H1 (cell line): ENCODE measurements around a stretch of chr2.

DNA sequence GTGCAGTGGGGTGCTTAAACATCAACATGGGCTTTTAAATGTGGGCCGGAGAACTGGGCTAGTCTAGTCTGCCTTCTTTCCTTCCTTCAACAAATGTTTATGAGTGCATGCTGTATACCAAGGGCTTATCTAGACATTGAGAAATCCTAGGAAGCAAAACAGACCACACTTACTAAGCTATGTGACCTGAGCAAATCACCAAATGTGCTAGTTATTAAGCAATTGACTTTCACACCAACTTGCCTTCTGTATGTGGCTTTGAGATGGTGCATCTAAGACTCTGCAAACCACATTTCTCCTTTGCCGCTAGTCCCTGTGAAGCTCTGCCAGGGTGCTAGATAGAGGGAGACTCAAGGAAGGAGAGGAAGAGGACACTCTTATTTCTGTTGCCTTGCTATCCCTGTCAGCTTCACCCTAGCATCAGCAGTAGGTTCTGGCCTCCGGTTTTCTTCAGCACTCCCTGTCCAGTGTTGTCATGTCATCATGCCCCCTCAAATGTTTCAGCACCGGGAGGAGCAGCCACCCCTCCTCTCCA lies 201.2 kb upstream of the FOXN2 start:
- RRBS: 83% methylated on average over 1 of the region's 4 CpGs
CAGE:
- cytosol, long polyA plus RNA: no peak
- long polyA plus RNA: no peak
- nucleus, long polyA plus RNA: no peak

DNA sequence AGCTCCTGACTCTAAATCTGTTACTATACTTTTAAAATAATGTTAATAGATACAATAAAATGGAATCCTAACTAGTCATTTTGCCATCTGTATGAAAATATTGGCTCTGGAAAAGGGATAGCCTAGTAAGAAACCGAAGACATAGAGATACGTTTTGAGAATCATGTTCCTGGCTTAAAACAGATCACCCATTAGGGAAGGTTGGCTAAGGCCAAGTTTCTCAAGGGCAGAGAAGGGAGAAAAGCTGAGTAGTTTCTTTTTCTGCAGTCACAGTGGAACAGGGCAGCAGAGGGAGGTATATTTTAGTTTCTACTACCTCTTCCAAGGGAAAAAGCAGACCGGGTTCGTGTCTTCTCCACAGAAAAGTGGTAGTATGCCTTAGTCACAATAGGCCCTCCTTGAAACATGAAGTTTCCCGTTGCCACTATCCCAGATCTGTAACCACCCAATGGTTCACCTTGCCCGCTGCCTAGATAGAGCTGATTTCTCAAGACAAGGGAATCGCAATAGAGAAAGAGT lies 100.4 kb upstream of the FOXN2 start:
- RRBS: no CpG with 5 or more reads among the region's 7 CpGs
CAGE:
- cytosol, long polyA plus RNA: no peak
- long polyA plus RNA: no peak
- nucleus, long polyA plus RNA: no peak

- RRBS: no CpG with 5 or more reads among the region's 3 CpGs
CAGE:
- cytosol, long polyA plus RNA: no peak
- long polyA plus RNA: no peak
- nucleus, long polyA plus RNA: no peak
Measured at GRCh38 chr2:48346032-48346634, 31.7 kb downstream of the FOXN2 start.

DNA sequence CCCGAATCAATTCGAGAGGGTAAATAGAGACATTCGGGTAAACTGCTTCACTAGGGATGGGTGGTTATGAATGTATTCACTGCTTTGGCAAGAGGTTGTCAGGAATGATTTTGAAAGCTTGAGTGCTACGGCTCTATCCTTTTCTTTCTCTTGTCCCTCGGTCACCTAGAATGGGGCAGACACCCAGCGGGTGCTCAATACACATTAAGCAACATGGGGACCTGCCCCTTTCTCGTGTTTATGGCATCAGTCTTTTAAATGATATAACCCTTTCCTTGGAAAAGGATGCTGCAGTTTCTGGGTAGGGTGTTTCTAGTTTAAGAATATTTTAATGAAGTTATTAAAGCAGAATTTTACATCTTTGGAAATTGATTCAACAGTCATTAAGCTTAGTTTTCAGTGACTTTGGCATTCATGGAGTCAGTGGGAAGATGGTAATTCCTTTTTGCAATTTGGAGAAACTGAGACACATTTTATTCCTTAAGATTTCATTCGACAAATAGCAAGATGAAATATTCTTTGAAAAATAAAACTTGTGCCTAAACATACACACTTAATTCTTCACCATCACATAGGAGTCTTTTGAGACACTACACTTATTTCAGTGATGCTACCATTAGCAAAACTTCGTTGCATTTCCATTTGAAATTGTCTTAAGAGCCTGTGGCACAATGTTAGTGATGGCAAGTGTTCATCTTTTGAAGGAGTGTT lies 1.0 kb downstream of the PPP1R21 start:
- RRBS: no CpG with 5 or more reads among the region's 9 CpGs
CAGE:
- cytosol, long polyA plus RNA: no peak
- long polyA plus RNA: no peak
- nucleus, long polyA plus RNA: no peak

DNA sequence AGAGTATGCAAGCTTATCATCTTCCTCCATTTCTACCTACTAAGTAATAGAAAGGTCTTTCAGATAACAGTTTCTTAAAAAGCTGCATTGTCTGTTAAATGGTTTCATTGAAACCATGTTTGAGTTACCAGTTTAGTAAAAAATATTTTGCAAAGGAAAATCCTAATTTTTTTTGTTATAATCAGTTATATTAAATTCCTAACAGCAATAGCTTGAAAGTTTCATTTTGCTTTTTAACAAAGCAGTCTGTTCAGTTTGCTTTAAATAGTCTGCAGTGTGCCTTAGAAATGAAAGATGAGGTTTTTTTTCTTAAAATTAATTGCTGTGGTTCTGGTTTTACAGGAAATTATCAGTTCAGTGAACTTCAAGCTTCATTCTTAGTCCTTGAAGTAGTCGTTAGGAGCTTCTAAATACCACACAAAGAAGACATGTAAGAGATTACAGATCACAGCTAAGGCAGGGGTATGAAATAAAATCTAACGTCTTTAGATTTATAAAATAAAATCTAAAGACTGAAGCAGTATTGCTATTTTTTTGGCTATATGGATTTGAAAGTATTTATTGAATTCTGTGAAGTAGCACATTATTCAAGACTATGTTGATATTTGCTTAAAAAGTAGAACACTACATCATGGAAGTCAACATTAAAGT lies 7.7 kb downstream of the PPP1R21 start:
- RRBS: no CpG with 5 or more reads among the region's 2 CpGs
CAGE:
- cytosol, long polyA plus RNA: no peak
- long polyA plus RNA: no peak
- nucleus, long polyA plus RNA: no peak

DNA sequence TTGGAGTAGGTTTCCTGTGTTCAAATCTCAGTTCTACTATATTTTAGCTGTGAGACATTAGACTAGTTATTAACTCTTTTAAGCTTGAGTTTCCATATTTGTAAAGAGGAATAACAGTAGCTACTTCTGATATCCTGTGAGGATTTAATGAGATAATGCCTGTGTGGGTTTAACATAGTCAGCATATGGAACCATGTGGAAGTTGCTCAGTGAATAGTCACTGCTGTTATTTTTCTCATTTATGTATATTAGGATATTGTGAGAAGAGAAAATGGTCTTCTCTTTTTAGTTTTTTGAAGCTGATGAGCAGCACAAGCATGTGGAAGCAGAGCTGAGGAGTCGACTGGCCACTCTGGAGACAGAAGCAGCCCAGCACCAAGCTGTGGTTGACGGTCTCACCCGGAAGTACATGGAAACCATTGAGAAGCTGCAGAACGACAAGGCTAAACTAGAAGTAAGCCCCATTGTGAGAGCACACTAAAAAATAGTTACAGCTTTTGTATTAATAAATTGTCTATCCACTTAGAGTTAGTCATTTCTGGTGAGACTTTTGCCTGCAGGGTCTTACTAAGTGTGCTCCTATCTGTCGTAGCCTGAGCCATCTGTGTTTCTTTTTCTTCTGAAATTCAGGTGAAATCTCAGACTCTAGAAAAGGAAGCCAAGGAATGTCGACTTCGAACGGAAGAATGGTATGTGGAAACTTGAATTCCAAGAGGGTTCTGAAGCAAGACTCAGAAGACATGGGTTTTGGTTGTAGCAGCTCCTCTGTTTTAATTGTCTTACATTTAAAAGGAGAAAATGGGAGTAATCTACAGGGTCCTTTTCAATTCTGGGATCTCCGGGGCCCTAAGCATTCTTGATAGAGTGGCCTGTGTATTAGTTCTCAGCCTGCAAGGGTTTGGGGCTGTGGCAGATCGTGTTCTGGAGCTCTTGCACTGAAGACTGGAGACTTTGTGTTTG lies 19.2 kb downstream of the PPP1R21 start:
- RRBS: no CpG with 5 or more reads among the region's 10 CpGs
CAGE:
- cytosol, long polyA plus RNA: no peak
- long polyA plus RNA: no peak
- nucleus, long polyA plus RNA: no peak

DNA sequence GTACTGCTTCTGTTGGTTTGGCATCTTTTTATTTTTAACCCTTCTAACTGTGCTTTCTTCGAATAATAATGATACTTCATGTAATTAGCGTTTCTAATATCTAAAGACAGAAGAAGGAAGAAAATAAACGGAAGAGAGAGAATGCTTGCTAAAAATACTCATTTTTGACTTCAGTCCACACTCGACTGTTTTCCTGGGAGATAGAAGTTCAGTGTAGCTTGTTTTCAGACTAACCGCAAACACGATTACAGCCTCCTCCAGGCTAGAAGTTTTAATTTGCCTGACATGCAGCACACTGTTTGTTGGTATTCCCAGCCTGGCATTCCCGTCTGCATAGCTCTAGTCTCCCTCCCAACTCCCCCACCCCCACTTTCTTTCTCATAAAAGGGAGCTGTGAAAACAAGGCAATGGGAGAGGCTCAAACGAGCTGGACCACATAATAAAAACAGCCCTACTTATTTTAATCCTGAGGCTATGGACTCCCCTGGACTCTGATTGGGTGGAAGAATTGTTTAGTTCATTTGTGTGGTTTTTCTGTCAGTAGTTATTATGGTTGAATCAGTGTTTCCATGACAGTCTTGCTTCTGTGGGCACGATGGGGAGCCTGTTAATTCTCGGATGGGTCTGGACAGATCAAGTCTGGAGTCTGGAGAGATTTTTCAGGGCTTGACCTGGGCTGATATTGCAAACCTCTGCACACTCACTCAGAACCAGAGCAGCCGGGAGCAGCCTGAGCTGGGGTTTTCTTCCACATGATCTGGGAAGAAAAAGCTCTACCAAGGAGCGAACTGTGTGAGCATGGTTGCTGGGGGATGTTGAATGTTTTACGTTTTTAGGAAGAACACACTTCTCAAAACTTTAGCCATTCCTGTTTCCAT lies 1.2 kb downstream of the STON1 start:
- RRBS: no CpG with 5 or more reads among the region's 13 CpGs
CAGE:
- cytosol, long polyA plus RNA: no peak
- long polyA plus RNA: no peak
- nucleus, long polyA plus RNA: no peak

- RRBS: no CpG with 5 or more reads among the region's 6 CpGs
CAGE:
- cytosol, long polyA plus RNA: no peak
- long polyA plus RNA: no peak
- nucleus, long polyA plus RNA: no peak
Measured at GRCh38 chr2:49578841-49579308, 424.6 kb upstream of the FSHR start.

DNA sequence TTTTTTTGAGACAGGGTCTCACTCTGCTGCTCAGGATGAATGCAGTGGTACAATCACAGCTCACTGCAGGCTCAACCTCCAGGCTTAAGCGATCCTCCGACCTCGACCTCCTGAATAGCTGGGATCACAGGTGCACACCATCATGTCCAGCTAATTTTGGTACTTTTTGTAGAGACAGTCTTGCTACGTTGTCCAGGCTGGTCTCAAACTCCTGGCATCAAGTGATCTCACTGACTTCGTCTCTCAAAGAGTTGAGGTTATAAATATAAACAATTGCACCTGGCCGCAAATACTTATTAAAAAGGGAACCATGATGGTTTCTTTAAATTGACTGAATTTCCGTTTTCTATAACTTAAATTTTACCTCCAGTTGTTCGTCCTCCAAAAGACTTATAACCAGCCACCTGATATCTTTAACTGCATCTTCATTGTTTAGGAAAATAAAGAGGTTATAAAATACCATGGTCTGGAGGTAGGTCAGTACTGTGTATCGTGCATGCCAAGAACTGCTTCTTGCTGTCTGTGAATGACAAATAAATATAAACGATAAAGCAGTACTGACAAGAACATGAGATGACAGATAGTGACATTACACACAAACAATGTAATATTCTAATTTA lies 14.3 kb upstream of the GPR75 start:
- RRBS: no CpG with 5 or more reads among the region's 10 CpGs
CAGE:
- cytosol, long polyA plus RNA: no peak
- long polyA plus RNA: no peak
- nucleus, long polyA plus RNA: no peak

- RRBS: 3% methylated on average over 2 of the region's 3 CpGs
CAGE:
- cytosol, long polyA plus RNA: no peak
- long polyA plus RNA: no peak
- nucleus, long polyA plus RNA: no peak
Measured at GRCh38 chr2:53971340-53971424, 269 bp downstream of the ACYP2 start.

GRCh38 chr2:53982986-53983582 lies 12.2 kb downstream of the ACYP2 start:
- RRBS: no CpG with 5 or more reads among the region's 5 CpGs
CAGE:
- cytosol, long polyA plus RNA: no peak
- long polyA plus RNA: no peak
- nucleus, long polyA plus RNA: no peak

GRCh38 chr2:54122802-54123683 lies 133.0 kb downstream of the TSPYL6 start:
- RRBS: no CpG with 5 or more reads among the region's 6 CpGs
CAGE:
- cytosol, long polyA plus RNA: no peak
- long polyA plus RNA: no peak
- nucleus, long polyA plus RNA: no peak

DNA sequence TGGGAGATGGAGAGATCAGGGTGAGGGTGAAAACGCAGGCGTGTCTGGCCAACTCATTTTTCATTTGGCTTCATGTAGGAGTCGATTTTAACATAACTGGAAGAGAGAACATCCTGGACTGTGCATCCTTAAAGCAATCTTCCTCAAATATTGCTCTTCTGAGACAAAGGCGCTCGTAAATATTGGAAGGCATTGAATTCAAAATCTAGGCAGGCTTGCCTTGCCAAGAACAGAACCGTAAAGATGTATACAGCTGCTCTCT lies 34.6 kb upstream of the TSPYL6 start:
- RRBS: no CpG with 5 or more reads among the region's 6 CpGs
CAGE:
- cytosol, long polyA plus RNA: no peak
- long polyA plus RNA: no peak
- nucleus, long polyA plus RNA: no peak

GRCh38 chr2:54394302-54394711 lies 61.8 kb upstream of the SPTBN1 start:
- RRBS: no CpG with 5 or more reads among the region's 6 CpGs
CAGE:
- cytosol, long polyA plus RNA: no peak
- long polyA plus RNA: no peak
- nucleus, long polyA plus RNA: no peak

DNA sequence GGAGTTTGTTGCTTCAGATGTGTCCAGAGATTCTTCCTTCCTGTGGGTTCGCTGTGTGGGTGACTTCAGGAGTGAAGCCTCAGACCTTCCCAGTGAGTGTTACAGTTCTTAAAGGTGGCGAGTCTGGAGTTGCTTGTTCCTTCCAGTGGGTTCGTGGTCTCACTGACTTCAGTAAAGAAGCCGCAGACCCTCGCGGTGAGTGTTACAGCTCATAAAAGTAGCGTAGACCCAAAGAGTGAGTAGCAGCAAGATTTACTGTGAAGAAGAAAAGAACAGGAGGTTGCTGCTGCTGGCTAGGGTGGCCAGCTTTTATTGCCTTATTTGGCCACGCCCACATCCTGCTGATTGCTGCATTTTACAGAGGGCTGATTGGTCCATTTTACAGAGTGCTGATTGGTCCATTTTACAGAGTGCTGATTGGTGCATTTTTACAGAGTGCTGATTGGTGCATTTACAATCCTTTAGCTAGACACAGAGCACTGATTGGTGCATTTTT lies 34.0 kb upstream of the SPTBN1 start:
- RRBS: no CpG with 5 or more reads among the region's 8 CpGs
CAGE:
- cytosol, long polyA plus RNA: no peak
- long polyA plus RNA: no peak
- nucleus, long polyA plus RNA: no peak

DNA sequence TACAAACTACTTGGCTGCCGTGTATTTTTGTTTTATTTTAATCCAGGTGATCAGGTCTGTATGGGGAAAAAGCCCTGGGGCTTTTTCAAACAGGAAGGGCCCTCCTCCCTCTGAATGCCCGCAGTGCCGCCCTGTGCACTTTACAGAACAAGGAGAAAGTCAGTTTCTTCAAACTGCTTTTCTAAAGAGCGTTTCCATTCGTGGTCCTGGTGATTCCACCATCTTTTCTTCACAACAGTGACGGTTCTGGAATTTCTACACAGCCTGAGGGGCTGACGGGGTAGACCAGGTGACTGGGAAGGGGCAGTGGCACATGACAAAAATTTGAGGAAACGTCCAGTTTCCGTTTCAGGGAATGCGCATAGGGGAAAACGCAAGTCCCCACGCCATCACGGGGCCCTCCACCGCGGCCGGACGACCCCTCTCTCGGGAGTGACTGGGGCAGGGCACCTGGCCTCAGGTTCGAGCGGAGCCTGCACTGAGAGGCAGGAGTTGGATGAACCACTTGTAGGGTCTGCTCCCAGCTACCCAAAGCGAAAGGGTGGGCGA lies 1.0 kb upstream of the SPTBN1 start:
- RRBS: no CpG with 5 or more reads among the region's 22 CpGs
CAGE:
- cytosol, long polyA plus RNA: no peak
- long polyA plus RNA: no peak
- nucleus, long polyA plus RNA: no peak

DNA sequence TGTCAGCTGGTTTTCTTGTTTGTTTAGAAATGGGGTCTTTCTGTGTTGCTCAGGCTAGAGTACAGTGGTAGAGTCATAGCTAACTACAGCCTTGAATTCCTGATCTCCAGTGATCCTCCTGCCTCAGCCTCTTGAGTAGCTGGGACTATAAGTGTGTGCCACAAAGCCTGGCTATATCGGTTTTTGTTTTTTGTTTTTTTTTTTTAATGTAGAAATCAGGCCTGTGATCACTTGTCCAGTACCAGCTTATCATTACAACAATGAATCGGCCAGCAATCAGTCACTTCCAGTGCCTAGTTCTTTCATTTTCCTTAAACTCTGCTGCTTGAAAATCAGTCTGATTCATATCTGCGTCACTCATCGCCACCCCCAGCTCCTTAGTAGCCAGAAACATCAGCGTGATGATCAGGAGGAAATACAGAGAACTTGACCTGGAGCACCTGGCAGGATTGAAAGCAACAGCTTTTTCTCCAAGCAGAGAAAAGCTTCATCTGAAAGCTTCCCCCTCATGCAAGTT lies 75.3 kb downstream of the SPTBN1 start:
- RRBS: no CpG with 5 or more reads among the region's 5 CpGs
CAGE:
- cytosol, long polyA plus RNA: no peak
- long polyA plus RNA: no peak
- nucleus, long polyA plus RNA: no peak

DNA sequence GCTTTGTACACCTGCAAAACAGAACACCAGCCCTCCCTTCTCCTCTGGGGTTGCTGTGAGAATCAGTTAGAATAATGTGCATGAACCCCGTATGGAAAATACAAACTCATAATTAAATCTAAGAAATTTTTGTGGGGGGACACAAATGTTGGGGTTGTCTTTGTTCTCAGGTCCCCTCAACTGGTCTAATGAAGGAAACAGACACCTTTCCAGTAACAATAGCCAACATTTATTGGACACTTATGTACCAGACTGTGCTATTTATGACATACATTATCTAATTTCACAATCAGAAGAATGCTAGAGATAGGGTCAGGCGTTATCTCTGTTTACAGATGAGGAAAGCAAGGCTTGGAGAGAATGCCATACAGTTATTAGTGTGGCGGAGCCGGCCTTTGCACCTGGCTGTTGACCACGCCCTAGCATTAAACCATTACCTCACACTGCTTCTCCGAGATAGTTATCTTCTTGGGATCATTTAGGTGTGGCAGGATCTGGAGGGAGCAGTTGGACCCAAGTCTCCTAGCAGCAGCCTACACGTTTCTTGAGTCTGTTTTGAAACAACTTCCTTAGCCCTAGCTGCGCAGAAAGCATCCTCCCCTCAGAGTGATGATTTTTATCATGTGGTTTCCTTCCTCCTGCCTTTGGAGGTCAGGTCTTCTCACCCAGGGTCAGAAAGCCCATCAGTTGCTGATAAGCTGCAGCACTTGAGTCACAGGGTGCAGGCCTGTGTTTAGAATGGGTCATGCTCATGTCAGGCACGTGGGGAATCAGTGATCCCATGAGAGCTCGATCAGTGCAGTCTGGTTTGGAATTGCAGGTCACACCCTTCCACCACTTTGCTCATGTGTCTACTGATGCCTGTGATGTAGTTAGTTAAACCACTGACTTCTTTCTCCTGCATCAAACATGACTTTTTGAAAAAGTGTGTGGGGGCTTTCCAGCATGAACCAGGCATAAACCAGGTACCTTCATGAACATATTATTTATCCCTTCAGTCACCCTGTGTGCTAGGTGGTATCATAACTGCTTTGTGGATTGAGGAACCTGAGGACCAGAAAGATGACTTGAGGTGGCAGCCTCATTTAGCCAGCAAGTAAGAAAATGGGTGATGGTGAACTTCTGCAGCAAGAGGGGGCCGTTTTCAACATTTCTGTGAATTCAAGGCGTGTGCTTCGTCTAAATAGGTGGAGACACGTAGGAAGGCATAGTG lies 118.2 kb downstream of the SPTBN1 start:
- RRBS: no CpG with 5 or more reads among the region's 14 CpGs
CAGE:
- cytosol, long polyA plus RNA: no peak
- long polyA plus RNA: no peak
- nucleus, long polyA plus RNA: no peak

GRCh38 chr2:54598914-54599634 lies 124.4 kb upstream of the EML6 start:
- RRBS: no CpG with 5 or more reads among the region's 13 CpGs
CAGE:
- cytosol, long polyA plus RNA: no peak
- long polyA plus RNA: no peak
- nucleus, long polyA plus RNA: no peak

DNA sequence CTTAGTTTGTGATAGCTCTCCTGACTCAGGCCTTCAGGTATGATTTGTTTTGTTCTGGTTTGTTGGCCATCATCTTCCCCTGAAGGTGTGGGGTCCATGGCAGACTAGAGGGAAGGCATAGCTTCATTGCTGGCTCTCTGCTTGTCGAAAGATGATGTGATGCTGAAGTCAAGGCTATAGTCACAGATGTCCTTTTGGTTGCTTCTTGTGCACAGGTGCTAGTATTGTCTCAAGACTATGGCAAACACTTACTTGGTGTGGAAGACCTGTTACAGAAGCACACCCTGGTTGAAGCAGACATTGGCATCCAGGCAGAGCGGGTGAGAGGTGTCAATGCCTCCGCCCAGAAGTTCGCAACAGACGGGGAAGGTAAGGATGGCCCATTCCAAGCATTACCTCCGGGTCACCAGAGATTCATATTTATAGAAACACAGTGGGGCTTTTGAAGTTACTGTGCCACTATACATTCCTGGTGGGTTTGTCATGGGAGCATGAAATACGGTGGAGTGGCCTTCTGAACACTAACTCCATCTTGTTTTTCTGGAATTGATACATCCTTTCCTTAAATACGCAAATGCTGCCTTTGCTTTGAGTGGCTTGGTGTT lies 95.5 kb upstream of the EML6 start:
- RRBS: no CpG with 5 or more reads among the region's 8 CpGs
CAGE:
- cytosol, long polyA plus RNA: no peak
- long polyA plus RNA: no peak
- nucleus, long polyA plus RNA: no peak